Vein endothelial cell (primary cell): ENCODE measurements around a stretch of chr17.

- CAGE, long polyA plus RNA: no peak
Measured at GRCh38 chr17:8916485-8916778, 49.0 kb upstream of the PIK3R6 start.

GRCh38 chr17:8941221-8941978 is 24.1 kb downstream of the PIK3R5 start:
- CAGE, long polyA plus RNA: no peak

DNA sequence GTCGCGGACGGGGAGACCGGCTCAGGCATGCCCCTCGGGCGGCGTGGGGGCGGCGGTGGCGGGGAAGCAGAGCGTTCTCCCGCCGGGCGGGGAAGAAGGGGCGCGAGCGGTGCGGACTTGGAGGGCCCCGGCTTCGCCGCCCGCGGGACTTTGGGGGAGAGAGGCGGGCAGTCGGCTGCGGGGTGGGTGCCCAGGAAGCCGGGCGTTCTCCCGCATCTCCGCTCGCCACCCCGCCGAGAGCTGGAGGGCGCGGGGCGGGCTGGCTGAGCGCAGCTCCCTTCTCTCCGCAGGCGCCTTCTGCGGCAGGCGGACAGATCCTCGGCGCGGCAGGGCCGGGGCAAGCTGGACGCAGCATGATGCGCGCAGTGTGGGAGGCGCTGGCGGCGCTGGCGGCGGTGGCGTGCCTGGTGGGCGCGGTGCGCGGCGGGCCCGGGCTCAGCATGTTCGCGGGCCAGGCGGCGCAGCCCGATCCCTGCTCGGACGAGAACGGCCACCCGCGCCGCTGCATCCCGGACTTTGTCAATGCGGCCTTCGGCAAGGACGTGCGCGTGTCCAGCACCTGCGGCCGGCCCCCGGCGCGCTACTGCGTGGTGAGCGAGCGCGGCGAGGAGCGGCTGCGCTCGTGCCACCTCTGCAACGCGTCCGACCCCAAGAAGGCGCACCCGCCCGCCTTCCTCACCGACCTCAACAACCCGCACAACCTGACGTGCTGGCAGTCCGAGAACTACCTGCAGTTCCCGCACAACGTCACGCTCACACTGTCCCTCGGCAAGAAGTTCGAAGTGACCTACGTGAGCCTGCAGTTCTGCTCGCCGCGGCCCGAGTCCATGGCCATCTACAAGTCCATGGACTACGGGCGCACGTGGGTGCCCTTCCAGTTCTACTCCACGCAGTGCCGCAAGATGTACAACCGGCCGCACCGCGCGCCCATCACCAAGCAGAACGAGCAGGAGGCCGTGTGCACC is 993 bp downstream of the NTN1 start:
- CAGE, long polyA plus RNA: no peak

GRCh38 chr17:9218828-9219349 is 197.6 kb downstream of the NTN1 start:
- CAGE, long polyA plus RNA: no peak

DNA sequence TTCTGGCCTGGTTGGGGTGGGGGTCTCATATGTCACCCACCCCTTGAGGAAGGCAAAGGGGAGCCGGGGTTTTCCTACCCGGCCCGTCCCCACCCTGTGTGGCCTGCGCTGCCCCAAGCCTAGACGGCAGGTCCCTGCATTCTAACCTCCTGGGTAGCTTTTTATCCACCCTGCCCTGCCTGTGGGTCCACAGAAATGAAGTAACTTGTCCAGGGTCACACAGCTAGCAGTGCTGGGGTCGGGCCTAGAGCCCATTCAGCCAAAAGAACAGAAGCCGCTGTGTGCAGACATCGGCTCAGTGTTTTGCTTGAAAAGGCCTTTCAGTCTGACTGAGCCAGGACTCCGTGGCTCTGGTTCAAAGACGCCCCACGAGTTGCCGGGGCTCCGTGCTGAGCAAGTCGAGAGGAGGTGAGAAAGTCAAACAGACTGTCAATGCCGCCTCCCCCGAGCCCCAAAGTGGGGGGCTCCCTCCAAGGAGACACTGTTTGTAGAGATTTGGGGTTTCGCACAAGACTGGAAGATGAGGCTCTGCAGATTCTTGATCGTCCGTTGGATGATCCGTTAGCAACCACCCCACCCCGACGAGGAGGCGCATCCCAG is 226.1 kb downstream of the NTN1 start:
- CAGE, long polyA plus RNA: no peak

- CAGE, long polyA plus RNA: no peak
Measured at GRCh38 chr17:9327844-9328374, 247.7 kb downstream of the STX8 start.

DNA sequence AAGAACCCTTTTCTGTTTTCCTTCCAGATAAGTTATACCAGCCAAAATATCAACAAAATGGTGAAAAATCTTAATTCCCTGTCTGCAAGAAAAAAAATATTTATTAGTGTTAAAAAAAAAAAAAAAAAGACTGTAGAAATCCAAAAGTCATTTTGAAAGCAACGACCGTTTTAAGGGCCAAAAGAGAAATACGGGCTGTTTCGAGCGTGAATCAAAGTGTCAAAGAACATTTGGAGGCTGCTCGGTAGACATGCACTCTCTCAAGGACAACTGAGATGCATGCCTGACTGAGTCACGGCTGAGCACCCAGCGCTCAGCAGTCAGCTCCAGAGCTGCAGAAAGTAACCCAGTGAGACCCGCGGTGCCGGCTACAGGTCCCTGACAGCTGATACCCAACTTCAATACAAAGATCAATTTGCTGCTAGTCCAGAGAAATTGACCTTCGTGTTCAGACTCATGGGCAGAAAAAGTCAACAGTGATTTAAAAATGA is 215.0 kb downstream of the STX8 start:
- CAGE, long polyA plus RNA: no peak

DNA sequence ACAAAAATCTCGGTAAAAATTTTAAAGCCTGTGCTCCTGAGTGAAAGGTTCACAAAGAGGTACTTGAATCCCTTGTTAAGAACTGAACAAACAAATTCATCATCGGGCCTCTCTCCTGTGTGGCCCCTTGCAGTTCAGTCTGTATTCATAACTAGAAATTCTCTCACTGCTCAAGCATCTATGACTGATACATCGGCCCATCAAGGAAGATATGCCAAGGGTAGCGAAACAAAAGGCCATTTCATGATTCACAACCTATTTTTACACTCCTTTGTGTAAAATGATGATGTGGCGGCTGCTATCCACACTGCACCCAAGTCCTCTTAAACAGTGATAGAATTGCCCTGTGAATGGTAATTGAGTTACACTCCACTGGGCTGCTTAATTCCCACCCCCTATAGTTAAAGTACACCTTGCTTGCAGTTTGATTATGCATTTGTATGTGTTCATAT is 204.6 kb downstream of the STX8 start:
- CAGE, long polyA plus RNA: no peak

DNA sequence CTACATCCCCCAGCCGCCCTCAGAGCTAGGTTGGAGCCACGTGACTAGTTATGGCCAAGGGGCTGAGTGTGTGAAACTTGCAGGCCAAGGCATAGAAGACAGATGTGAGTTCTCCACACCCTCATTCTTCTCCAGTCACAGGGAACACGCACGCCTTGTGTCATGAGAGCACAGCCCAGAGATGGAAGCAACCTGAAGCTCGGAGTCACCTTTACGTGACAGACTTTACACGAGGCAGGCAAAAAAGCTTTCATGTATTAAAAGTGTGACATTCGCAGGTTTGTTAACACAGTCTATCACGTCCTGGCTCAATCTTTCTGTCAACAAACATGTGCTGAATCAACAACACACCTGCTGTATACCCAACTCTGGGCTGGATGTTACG is 38.4 kb downstream of the STX8 start:
- CAGE, long polyA plus RNA: no peak

GRCh38 chr17:10052347-10052944 is 146.0 kb downstream of the GAS7 start:
- CAGE, long polyA plus RNA: no peak

- CAGE, long polyA plus RNA: no peak
Measured at GRCh38 chr17:10062688-10063461, 135.5 kb downstream of the GAS7 start.

GRCh38 chr17:10063462-10064644 is 134.6 kb downstream of the GAS7 start:
- CAGE, long polyA plus RNA: no peak

DNA sequence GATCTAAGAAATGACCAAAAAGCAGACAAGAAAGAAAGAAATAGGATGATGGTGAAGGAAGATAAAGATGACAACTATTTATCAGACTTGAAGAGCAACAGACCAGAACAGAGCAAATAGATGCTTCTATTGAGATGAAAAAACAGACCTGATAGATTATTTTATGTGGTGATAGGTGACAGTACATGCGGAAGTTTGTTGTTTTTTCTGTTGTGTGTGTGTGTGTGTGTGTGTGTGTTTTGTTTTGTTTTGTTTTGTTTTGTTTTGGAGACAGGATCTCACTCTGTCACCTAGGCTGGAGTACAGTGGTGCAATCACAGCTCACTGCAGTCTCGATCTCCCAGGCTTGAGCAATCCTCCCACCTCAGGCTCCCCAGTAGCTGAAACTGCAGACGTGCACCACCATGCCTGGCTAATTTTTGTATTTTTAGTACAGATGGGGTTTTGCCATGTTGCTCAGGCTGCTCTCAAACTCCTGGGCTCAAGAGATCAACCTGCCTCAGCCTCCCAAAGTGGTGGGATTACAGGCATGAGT is 120.5 kb downstream of the GAS7 start:
- CAGE, long polyA plus RNA: no peak

GRCh38 chr17:10113432-10113871 is 85.0 kb downstream of the GAS7 start:
- CAGE, long polyA plus RNA: no peak

- CAGE, long polyA plus RNA: no peak
Measured at GRCh38 chr17:10135953-10136735, 62.3 kb downstream of the GAS7 start.

GRCh38 chr17:10156874-10157570 is 41.4 kb downstream of the GAS7 start:
- CAGE, long polyA plus RNA: no peak

- CAGE, long polyA plus RNA: no peak
Measured at GRCh38 chr17:10169489-10170430, 28.6 kb downstream of the GAS7 start.

- CAGE, long polyA plus RNA: no peak
Measured at GRCh38 chr17:10340147-10340479, 32.7 kb downstream of the MYH13 start.

GRCh38 chr17:10549041-10549513 is 381 bp downstream of the MYH2 start:
- CAGE, long polyA plus RNA: no peak

- CAGE, long polyA plus RNA: no peak
Measured at GRCh38 chr17:10637915-10638743, 19.0 kb downstream of the MYH3 start.